Mammary microvascular endothelial cell (primary cell): ENCODE measurements around a stretch of chr7.

DNA sequence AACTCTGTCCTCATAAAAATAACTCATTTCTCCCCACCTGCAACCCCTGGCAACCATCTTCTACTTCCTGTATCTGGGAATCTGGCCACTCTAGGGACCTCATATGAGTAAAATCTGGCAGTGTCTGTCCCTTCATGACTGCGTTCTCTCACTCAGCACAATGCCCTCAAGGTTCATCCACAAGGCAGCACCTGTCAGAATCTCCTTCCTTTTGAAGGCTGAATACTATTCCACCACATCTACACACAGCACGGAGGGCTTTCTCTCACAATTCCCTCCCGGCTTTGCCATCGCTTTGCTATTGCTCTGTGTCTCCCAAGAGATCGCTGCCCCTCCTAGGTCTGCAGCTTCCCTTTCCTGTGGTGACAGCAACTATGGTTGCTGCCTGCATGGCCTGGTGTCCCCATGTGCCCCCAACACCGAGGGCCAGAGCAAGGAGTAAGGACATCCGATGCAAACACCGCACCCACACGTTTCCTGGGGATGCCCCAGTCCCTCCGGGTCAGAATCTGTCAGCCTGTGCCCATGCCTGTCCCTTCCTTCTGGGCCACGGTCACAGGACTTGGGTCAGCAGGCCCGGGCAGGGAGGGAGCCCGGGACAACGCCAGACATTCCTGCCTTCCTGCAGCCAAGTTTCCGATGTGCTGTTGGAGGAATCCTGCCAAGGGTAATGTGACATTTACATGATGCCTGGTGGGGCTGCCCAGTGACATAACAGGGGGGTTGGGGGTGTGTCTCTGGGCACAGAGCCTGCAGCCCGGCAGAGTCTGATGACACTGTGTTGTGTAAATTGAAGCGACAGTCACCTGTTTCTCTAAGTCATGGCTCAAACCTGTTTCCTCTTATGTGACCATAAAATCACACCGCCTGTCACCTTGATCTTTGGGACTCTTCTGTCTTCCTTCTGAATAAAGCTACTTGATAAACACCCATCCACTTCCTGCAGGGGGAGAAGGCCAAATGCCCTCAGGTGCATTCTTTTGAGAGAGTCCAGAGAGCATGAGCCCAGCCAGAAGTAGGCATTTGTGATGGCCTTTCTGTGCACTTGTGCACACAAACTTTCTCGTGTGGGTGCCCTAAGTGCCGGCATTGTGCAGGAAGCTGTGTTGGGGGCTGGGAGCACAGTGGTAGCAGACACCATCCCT, 175.1 kb upstream of the RHEB start:
- RAMPAGE, long total RNA: no peak

DNA sequence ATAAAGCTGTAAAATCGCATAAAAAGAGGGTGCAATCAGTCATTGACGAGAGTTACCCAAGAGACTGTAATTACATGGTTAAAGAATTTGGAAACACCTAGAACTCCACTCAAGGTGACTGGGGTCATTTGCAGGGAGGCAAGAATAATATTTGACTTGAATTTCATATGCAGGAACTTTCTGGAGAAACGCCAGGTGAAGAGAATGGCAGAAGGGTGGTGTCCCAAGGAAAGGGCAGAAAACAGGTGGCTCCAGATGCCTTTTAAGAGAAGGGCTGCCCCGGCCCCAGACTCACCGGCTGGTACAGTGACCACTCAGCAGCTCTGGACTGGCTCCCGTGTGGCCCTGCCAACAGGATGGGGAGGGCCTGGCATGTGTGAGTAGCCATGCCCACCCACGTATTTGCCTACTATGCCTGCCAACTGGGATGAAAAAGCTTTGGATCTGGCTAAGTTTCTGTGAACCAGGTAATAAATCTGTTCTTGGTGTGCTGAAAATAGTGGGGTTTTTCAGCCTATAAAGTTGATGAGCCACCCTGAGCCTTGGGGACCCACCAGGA, 159.5 kb downstream of the PRKAG2 start:
- RAMPAGE, long total RNA: no peak

DNA sequence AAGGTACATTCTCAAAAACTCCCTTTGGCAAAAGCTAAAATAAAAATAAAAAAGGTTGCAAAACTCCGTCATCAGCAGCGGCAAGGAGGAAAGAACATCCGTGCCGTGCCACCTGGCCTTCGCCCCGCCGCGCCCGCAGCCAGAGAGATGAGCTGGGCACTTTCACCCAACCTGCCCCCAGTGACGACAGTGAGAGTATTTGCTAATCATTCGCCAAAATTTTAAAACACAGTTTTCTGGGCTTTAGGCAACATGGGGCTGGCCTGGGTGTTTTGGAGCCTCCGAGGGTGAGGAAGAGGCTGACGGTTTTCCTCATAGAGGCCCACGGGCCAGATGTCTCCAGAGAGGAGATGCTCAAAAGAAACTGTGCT, 128.2 kb downstream of the PRKAG2 start:
- RAMPAGE, long total RNA: no peak

GRCh38 chr7:151755851-151757039, 120.7 kb downstream of the PRKAG2 start:
- RAMPAGE, long total RNA: no peak

DNA sequence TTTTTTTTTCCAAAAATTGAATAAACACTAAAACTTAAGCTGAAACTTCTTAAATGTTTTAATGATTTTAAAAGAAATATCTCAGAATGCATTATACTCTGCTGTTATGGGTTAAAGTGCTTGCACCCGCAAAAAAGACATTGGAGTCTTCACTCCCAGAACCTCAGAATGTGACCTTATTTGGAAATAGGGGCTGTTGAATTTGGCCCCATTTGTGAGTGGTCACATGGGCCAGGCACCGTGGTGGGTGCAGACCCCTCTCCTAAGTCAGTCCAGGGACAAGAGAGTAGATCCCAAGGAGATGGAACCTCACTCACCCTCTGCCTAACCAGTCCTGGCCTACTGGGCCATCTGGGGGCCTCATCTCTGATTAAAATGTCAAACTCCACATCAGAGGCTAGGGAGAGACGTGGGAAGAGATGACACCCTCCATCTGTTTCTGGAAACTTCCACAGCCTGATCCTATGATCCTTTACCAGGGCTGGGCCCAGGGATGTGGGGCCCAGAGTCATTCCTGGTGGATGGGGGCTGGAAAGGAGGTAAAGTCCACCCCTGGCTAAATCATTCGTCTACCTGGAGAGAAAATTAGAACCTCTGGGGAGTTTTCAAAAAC, 53.6 kb downstream of the PRKAG2 start:
- RAMPAGE, long total RNA: no peak

GRCh38 chr7:151825999-151826375, 50.9 kb downstream of the PRKAG2 start:
- RAMPAGE, long total RNA: no peak

- RAMPAGE, long total RNA: no peak
Observed at GRCh38 chr7:151864029-151864526, 12.8 kb downstream of the PRKAG2 start.

- RAMPAGE, long total RNA: no peak
Observed at GRCh38 chr7:151866633-151867095, 10.3 kb downstream of the PRKAG2 start.

DNA sequence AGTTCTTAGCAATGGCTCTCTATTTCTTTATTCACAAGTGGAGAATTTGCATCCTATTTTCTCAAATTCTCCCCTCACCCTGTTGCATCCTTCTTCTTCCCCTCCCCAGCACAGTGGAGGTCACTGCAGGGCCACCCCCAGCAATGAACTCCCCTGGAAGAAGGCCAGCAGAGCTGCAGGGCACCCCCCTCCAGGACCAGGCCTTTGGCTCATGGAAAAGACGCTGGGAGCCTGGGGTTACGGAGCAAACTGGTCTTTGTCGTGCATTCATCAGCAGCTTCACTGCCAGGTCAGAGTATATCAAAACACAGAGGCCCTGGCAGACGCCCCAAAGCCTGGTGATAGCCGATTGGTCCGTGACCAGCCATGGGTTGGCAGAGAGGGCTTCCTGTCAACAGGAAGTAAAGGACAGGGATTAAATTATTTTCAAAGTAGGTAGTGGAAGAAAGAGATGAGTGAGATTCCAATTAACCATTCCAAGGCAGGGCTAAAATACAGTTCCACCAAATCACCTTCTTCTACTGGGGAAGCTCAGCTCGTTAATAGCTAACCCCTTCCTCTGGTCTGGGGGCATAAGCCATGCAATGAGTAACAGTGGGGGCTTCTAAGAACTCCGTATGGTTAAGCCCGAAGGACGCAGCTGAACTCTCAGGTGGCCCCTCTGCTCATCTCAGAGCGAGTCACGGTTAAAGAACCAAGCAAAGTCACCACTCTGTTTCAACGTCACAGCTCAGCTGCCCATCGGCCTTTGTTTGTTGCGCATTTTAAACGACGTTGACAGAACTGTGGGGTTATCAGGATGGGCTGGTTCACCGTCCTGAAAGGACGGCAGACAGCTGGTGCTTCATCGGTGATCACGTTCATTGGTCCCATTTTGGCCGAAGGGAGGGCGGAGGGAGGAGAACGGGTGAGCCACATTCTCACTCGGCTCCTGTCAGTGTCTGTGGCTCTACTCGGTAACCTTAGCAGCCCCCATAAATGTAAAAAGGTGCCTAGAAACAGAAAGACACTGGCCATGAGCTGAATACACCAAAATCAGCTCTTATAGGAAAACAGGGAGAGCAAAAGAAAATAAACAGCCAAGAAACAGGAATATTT, 8.8 kb downstream of the PRKAG2 start:
- RAMPAGE, long total RNA: no peak

DNA sequence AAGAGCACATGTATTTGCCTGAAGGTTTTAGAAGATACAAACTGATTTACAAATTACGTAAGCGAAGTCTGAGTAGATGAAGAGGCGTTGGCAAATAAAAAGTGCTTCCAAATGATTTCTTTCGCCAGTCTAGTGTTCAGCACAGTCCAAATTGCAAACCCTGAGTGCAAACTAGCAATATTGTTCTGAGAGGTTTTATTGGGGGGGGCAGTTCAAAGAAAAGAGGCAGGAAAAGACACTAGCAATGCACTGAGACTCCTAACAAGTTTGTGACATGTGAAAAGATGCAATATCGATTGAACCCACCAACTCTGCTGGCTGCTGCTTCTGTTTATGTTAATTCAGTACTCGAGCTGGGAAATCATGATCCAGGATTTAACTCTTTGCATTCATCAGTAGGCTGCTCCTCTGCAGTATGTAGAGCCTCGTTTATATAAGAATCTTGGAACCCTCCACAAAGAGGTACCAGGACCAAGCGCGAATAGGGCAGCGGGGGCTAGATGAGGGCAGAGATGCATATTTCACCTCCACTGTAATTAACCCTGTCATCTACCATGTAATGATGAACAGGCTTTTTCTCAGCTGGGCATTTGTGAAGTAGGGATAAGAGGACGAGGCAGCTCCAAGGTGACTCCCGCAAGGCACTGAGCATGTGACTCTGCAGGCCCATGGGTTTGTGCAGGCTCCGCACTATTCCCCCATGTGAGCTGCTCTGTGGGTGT, 7.9 kb downstream of the PRKAG2 start:
- RAMPAGE, long total RNA: no peak

- RAMPAGE, long total RNA: no peak
Observed at GRCh38 chr7:151878360-151878643, 1.4 kb upstream of the PRKAG2 start.

GRCh38 chr7:151922977-151923892, 33.0 kb upstream of the GALNTL5 start:
- RAMPAGE, long total RNA: no peak

- RAMPAGE, long total RNA: no peak
Observed at GRCh38 chr7:152131610-152132769, 106.5 kb downstream of the GALNT11 start.

- RAMPAGE, long total RNA: no peak
Observed at GRCh38 chr7:152136078-152137169, 111.0 kb downstream of the GALNT11 start.

DNA sequence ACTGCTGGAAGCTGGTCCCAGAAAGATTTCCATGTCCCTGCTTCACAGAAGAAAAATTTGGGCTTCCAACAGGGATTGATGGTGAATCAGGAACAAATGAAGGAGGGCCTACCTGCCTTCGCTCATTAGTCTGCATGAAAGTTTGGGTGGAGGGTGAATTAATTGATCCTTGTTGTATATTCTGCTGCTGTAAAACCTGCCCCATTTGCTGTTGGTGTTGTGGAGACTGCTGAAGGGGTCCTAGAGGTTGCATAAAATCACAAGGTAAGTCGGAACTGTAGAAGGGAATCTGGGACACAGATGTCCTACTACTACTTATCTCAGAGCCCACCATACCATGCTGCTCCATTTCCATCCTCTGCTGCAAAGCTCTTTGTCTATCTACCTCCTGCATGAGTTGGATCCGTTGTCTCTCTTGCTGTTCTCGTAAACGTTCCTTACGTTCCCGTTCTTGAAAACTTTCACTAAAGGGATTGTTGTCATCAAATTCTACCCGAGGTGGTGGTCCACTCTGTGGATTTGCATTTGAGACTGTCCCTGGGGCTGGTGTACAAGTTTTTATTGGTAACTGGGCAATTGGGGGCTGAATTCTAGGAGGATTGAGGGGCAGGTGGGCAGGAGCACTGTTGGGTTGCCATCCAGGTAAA, 137.6 kb downstream of the GALNT11 start:
- RAMPAGE, long total RNA: no peak

GRCh38 chr7:152220100-152220847, 194.8 kb downstream of the GALNT11 start:
- RAMPAGE, long total RNA: no peak

- RAMPAGE, long total RNA: no peak
Observed at GRCh38 chr7:152383840-152384904, 51.6 kb downstream of the KMT2C start.

GRCh38 chr7:152761918-152762348, 2.4 kb downstream of the ACTR3B start:
- RAMPAGE, long total RNA: no peak

DNA sequence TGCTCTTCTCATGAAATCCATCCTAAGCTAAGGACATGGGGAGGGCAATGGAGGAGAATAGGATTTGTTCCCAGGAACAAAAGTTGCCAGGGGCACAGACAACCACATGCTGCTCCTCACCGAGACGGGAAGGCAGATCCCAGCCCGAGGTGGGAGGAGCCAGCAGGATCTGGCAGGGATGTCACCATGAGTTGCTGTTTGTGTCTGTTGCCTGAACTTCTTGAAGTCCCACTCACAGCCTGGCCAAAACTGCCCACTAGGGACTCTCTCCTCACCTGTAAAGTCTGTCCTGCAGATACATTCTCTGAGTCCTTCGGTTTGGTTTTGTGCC, 279.0 kb downstream of the ACTR3B start:
- RAMPAGE, long total RNA: no peak

- RAMPAGE, long total RNA: no peak
Observed at GRCh38 chr7:153523788-153524588, 528.2 kb upstream of the DPP6 start.